ENCODE data around the genes SPATA4 and ING2.

- RRBS = no CpG with 5 or more reads among the region's 1 CpG
Measured at GRCh38 chr4:173536375-173536719, 6.3 kb upstream of the HAND2 start.

DNA sequence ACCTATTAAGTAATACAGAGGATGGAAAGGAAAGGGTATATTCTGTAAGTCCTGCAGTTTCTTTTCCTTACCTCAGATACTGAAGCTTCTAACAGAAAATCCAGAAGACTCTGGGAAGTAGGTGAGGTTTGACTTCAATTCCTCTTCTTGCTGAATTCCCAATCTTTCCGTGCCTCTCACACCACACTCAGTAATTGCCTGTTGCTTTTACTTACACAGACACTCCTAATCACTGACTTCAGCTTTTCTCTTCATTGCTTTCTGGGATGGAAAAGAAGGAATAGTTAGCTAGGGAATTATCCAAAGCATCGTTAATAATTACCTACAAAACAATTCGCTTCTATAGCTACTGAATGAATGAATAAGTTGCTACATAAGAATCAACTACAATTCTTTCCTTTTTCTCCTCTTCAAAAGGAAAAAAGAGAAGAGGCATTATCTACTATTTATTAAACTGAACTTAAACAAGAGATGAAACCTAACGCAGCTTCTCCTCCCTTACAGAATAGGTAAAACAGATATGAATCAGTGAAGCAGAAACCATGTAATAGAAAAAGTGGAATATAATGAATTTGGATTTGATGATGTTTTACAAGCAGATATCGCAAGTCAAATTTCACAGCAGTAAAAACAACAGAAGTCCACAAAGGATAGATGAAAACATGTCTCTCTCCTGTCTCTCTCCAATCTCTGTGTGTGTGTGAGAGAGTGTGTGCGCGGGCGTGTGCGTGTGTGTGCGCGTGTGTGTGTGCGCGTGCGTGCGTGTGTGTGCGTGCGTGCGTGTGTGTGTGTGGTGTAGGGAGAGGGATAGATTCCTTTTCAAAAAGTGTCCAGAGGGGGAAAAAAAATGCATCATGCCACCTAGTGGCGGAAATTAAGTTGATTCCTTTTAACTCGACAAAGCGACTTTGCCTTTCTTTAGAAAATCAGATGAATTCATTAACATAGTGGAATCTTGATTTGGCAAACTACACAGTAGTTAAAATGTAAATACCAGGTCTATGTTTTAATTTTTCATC lies 163.3 kb downstream of the FBXO8 start:
- RRBS = no CpG with 5 or more reads among the region's 21 CpGs

GRCh38 chr4:174122706-174123101 lies 160.8 kb downstream of the FBXO8 start:
- RRBS = no CpG with 5 or more reads among the region's 1 CpG

DNA sequence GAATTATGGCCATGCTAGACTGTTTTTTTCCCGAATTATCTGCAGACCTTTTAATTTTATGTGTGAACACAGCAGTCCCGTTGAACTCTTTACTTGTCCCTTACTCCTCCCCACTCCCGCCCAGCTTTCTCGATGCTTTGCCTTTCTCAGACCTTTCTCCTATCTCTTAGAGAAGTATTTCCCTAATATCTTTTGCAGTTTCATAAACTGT lies 785 bp downstream of the CEP44 start:
- RRBS = no CpG with 5 or more reads among the region's 4 CpGs

DNA sequence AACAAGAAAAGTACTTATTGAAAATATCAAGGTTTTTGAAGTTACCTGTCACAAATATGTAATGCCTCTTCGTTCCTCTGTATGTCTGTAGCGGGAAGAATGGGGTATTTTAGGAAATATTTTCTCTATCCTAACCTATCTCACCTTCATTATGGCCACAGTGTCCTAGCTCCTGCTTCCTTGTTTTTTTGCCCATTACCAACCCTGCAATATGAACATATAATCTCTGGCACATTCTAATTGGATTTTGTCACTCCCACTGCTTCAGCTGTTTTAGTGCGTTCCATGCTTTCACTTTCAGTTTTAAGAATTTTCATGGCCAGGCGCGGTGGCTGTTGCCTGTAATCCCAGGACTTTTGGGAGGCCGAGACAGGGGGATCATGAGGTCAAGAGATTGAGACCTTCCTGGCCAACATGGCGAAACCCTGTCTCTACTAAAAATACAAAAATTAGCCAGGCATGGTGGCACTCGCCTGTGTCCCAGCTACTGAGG lies 41.0 kb downstream of the GPM6A start:
- RRBS = no CpG with 5 or more reads among the region's 8 CpGs

GRCh38 chr4:176195338-176195842 lies at the start of gene SPATA4:
TSS of gene SPATA4 (minus strand) at chr4:176195585.
- RRBS = no CpG with 5 or more reads among the region's 36 CpGs

GRCh38 chr4:176383234-176384075 lies 63.7 kb downstream of the SPCS3 start:
- RRBS = no CpG with 5 or more reads among the region's 8 CpGs

DNA sequence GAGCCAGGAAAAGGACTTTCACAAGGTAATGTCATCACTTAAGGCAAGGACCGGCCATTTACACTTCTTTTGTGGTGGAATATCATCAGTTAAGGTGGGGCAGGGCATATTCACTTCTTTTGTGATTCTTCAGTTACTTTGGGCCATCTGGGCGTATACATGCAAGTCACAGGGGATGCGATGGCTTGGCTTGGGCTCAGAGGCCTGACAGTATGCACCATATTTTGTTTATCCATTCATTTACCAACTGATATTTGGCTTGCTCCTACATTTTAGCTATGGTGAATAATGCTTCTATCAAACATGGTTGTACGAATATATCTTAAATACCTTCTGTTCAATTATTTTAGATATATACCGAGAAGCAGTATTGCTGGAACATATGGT lies 1728.1 kb upstream of the AGA start:
- RRBS = no CpG with 5 or more reads among the region's 5 CpGs

GRCh38 chr4:180058172-180059288 lies 2184.7 kb upstream of the TENM3 start:
- RRBS = 3% methylated on average over 70 of the region's 138 CpGs

DNA sequence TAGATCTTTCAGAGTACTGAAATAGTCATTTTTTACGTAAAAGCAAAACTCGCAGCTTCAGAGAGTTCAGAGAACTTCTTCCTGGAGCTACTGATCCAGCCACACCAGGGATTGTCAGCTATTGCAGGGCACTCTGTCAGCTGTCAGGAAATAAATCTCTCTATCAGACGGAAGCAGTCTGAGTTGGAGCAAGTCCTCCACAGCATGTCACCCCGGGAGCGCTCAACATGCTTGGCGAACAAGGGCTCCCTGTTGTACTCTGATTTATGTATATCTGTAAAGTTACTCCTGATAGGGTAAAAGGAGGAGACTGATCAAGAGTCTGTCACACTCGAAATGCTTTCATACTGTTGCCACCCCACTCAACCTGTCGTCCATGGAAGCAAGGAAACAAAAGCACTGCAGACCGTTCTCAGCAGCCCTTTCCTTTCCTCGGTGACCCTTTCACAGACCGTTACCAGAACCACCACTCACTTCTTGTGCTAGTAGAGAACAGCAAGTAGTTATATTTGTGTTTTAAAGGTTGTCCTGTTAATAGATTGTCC lies 2109.1 kb upstream of the TENM3 start:
- RRBS = no CpG with 5 or more reads among the region's 11 CpGs

- RRBS = no CpG with 5 or more reads among the region's 2 CpGs
Measured at GRCh38 chr4:181728706-181729004, 514.5 kb upstream of the TENM3 start.

- RRBS = no CpG with 5 or more reads among the region's 2 CpGs
Measured at GRCh38 chr4:181770506-181770835, 472.7 kb upstream of the TENM3 start.

GRCh38 chr4:182458368-182458777 lies 215.2 kb downstream of the TENM3 start:
- RRBS = no CpG with 5 or more reads among the region's 3 CpGs

- RRBS = no CpG with 5 or more reads among the region's 10 CpGs
Measured at GRCh38 chr4:182887833-182888253, 29.3 kb downstream of the DCTD start.

GRCh38 chr4:182960047-182960551 lies 42.9 kb upstream of the DCTD start:
- RRBS = no CpG with 5 or more reads among the region's 11 CpGs

- RRBS = no CpG with 5 or more reads among the region's 13 CpGs
Measured at GRCh38 chr4:183268652-183269144, 51.4 kb downstream of the CLDN22 start.

DNA sequence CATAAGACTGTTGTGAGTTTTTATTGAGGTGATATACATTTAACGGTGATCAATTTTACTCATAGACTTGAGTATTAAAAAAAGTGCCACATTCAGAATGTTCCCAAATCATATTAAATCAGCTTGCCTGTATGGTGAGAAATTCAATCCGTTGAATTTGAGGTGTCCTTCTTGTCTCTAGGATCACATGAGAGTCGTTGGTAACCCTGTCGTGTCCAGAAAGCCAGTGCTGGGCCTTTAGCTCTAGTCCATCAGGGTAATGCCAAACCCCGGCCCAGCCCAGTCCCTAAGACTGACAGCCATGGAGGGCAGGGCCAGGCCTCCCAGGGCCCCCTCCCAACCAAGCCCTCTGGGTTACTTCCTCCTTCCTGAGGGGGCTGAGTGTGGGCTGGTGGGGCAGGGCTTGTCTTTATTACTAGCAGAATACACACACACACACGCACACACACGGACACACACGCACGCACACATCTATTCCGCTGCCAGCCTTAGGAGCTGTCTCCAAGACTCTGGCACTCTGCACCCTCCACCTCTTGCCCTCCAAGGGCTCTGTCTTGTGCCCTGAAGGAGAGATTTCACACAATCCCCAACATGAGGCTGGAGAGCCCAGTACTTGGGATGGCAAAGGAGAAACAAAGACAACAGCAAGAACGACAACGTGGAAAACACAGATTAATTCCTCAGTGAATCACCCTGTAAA lies 35.7 kb upstream of the CDKN2AIP start:
- RRBS = no CpG with 5 or more reads among the region's 12 CpGs

GRCh38 chr4:183409950-183410412 lies 34.5 kb upstream of the CDKN2AIP start:
- RRBS = no CpG with 5 or more reads among the region's 13 CpGs

GRCh38 chr4:183504606-183505430 lies at the start of gene ING2:
TSS of gene ING2 (plus strand) at chr4:183505058.
- RRBS = 2% methylated on average over 34 of the region's 94 CpGs

DNA sequence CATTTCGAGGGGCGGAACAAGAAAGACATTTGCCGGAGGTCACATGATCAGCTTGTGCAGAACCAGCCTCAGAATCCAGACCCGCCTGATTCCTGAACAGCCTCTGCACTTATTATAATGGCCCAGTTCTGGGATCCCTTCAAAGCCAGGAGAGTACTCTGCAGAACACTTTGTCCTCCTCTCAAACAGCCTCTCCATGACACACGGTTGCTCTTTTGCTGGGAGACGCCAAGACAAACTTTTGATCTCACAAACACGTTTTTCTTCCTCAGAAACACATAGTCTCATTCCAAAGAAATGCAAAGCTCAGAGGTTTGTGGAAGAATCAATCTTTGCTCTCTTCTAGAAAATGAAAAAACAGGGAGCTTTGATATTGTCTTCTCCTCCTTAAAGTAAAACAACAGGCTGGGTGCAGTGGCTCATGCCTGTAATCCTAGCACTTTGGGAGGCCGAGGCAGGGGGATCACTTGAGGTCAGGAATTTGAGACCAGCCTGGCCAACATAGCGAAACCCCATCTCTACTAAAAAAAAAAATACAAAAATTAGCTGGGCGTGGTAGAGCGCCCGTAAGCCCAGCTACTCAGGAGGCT lies 48.2 kb downstream of the RWDD4 start:
- RRBS = no CpG with 5 or more reads among the region's 12 CpGs